Renal cortical epithelial cell (primary cell): ENCODE measurements around the gene ATG16L2.

DNA sequence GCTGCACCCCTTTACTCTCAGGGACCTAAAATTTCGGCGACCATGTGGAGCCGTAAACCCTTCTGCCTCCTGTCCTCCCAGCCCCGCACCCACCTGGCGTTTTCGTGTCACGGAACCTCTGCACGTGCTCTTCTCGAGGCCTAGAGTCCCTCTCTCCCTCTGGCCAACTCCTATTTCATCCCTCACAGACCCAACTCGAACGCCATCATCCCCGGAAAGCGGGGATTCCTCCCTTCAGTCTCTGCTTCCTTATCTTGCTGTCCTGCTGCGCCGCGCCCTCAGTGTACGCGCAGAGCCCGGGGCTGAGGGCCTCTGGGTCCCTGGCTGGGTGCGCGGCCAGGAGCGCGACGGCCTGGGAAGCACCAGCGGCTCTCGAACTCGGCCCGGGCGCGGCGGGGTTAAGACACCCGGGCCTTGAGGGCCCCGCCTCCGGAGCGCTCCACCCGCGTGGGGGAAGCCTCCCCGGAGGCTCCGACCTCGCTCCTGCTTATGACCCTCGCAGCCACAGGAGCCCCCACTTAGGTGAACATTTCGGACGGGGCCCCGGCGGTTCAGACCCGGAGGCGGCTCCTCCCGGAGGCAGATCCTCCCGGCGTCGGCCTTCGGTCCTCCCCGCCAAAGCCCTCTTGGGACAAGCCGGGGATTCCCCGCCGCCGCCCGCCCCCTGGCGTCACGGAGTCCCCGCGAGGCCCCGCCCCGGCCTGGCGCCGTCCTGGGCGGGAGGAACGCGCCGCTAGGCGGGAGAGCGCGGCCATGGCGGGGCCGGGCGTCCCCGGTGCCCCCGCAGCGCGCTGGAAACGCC is at the start of gene ATG16L2:
ATG16L2 (plus strand) TSS at position 719 of the 802 bp plus-strand sequence.
- RRBS, result 2% methylated on average over 52 of the region's 81 CpGs

DNA sequence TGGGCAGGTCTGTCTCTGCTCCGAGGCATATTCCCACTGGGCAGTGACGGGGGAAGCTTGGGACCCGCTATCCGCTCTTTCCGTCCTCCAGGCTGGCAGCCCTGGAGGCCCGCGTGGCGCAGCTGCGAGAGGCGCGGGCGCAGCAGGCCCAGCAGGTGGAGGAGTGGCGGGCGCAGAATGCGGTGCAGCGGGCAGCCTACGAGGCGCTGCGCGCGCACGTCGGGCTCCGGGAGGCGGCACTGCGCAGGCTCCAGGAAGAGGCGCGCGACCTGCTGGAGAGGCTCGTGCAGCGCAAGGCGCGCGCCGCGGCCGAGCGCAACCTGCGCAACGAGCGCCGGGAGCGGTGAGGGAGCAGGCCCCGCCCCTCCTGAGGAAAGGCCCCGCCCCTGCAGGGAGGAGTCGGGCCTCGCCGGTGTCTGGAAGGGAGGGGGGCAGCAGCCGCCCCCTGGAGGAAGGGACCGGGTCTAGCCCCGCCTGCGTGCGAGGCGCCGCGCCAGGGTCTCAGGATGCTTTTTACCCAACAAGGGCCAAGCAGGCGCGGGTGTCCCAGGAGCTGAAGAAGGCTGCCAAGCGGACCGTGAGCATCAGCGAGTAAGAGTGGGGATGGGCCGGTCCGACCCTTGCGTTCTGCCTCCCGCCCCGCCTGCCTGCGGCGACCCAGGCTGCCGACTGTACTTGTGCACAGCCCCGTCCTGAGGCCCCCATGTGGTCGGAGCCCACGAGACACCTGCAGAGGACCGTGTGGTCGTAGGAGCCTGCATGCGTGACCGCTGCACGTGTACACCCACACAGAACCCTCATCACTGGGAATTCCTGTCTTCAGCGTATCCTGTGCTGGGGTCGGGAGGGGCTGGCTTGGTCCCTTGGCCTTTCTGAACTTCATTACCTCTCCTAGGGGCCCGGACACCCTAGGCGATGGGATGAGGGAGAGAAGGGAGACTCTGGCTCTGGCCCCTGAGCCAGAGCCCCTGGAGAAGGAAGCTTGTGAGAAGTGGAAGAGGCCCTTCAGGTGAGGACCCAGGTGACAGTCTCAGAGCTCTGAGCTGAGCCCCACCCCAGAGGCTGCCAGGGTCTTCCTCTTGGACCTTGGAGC is 8.1 kb downstream of the ATG16L2 start:
- RRBS, result 3% methylated on average over 9 of the region's 81 CpGs

- RRBS, result no CpG with 5 or more reads among the region's 13 CpGs
These were observed 23.4 kb downstream of the ATG16L2 start for GRCh38 chr11:72837454-72838208.

GRCh38 chr11:73013668-73014622 is 128.2 kb downstream of the FCHSD2 start:
- RRBS, result no CpG with 5 or more reads among the region's 4 CpGs

DNA sequence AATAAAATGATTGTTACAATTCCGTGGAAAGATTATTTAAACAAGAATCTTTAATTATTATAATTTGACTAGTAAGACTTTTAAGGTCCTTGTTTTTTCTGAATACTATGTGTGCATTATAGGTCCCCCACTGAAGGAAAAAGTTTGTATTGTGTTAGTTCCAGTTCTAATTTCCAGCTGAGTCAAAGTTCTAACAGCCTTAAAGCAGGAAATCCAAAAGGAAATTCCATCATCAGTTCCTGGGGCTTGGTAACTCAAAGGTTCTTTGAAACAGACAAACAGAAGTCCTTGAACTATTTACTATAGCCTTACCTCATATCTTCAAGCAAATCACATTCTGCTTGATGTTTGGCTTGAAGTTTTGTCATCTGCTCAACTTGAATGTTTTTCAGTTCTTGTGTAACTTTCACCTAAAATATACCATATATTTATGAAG is 2.4 kb downstream of the FCHSD2 start:
- RRBS, result no CpG with 5 or more reads among the region's 1 CpG

DNA sequence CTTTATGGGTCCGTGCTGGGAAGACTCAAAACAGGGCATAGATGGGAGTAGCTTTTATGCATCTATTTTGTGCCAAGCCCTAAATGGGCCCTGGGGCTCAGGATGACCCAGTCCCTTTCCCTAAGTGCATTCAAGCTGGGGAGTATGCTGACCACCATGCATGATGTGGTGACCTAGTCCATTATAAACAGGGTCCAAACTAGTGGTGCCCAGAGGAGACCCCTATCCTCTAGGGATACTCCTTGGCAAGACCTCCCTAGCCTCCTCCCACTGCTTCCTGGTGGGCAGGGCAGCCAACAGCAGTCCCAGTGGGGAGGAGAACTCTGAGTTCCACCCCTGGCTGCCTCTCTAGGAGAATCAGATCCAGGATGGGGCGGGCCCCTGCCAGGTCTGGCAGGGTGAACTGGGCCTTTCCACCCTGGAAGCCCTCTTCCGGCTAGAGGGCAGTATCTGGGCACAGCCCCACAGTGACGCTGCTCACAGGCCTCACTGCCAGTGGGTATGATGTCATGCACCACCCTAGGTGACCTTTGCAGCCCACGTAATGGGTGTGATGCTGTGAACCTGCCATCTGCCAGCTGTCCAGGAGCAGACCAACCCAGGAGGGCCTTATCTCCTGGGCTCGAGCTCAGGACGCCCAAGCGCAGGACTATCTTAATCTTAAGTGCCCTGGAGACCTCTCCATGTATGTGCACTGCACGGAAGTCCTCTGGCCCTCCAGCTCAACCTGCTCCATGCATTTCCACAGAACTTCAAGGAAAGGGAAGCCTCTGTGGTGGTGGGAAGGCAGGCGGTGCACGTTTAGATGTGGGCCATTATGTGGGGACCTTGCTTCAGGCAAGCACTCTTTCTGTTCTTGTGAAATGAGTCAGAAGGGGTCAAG is 31.7 kb upstream of the FCHSD2 start:
- RRBS, result no CpG with 5 or more reads among the region's 11 CpGs

- RRBS, result no CpG with 5 or more reads among the region's 14 CpGs
These were observed 9.9 kb downstream of the P2RY2 start for GRCh38 chr11:73227815-73228533.

- RRBS, result no CpG with 5 or more reads among the region's 16 CpGs
These were observed 17.1 kb downstream of the P2RY6 start for GRCh38 chr11:73289111-73289714.

GRCh38 chr11:73376963-73377469 is 817 bp downstream of the RELT start:
- RRBS, result 3% methylated on average over 11 of the region's 32 CpGs

GRCh38 chr11:73381525-73382008 is 5.4 kb downstream of the RELT start:
- RRBS, result no CpG with 5 or more reads among the region's 6 CpGs

- RRBS, result no CpG with 5 or more reads among the region's 18 CpGs
These were observed 569 bp upstream of the FAM168A start for GRCh38 chr11:73598428-73598933.

- RRBS, result no CpG with 5 or more reads among the region's 12 CpGs
These were observed 20.6 kb upstream of the PLEKHB1 start for GRCh38 chr11:73625728-73626180.

DNA sequence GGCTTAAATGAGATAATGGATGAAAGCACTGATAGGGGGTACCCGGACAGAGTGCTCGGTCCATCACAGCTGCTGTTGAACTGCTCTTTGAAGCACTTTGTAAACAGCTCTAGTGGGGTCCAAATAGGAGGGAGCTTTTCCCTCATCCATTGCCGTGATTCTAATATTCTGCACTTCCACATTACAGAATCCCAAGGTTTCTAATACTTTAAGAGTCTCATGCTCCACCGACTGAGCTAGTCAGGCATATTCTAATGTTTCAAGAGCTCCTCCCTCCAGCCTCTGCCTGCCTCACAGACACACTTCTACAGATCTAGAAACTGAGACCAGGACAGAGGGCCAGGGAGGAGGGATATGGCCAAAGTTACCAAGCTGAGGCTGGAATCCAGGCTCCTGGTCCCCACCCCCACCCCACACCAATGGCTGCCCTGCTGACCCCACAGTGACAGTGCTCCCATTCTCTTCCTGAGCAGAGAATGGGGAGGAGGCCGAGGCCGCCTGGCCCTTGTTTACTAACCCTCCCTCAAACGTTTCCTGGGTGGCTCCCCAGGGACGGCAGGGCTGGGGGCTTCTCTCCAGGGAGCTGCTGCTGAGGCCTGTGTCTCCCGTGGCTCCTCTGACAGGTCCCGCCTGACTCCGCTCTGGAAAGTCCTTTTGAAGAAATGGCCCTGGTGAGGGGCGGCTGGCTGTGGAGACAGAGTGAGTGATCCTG is 2.2 kb downstream of the PLEKHB1 start:
- RRBS, result 83% methylated on average over 1 of the region's 12 CpGs

DNA sequence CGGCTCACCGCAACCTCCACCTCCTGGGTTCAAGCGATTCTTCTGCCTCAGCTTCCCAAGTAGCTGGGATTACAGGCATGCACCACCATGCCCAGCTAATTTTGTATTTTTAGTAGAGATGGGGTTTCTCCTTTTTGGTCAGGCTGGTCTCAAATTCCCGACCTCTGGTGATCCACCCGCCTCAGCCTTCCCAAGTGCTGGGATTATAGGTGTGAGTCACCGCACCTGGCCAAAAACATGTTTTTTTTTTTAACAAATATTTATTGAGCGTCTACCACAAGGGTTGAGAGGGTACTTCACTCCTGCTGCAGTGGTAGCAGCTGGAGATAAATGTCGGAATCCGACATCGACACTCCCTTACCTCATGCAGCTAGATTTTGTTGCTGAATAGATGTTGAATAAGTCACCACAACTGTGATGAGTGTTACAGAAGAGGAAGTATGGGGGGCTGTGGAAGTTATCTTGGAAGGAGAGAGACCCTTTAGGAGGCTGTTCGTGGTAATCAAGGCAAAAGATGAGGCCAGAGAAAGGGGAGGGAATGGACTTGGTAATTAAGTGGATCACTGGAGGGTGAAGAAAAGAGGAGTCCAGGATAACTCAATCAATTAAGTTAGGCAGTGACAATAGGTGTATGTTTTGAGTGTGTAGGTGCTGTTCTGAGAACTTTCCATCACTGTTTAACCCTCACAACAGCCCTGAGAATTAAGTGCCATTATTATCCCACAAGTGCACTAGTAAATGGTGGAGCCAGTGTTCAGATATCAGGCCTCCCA is 1.1 kb downstream of the DNAJB13 start:
- RRBS, result no CpG with 5 or more reads among the region's 11 CpGs

GRCh38 chr11:73977351-73977915 is 5.2 kb downstream of the UCP2 start:
- RRBS, result no CpG with 5 or more reads among the region's 6 CpGs

DNA sequence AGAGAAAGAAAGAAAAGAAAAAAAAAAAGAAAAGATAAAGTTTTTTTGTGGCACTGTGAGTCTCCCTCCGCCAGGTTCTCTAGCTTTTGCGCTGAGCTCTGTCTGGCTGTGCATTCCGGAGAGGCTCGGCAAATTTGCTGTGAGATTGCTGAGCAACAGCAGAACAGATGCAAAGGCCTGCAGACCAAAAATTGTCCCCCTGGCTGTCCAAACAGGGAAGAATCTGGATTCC is 1.4 kb upstream of the UCP2 start:
- RRBS, result no CpG with 5 or more reads among the region's 4 CpGs

GRCh38 chr11:74137930-74138353 is 32.9 kb downstream of the C2CD3 start:
- RRBS, result no CpG with 5 or more reads among the region's 1 CpG

GRCh38 chr11:74288048-74288582 is 23.3 kb downstream of the P4HA3 start:
- RRBS, result no CpG with 5 or more reads among the region's 1 CpG

DNA sequence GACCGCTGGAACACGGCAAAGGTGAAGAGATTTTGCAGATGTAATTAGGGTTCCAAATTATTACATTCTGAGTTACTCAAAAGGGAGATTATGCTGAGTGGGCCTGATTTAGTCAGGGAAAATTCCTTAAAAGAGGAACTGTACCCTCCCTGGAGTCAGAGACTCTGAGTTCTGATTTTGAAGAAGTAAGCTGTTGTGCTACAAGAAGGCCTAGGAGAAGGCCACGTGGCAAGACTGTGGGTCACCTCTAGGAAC is 45.4 kb downstream of the CHRDL2 start:
- RRBS, result no CpG with 5 or more reads among the region's 3 CpGs

GRCh38 chr11:74789468-74789902 is 40.8 kb downstream of the RNF169 start:
- RRBS, result no CpG with 5 or more reads among the region's 2 CpGs